Osteoblast (primary cell): ENCODE measurements around a stretch of chr9.

DNA sequence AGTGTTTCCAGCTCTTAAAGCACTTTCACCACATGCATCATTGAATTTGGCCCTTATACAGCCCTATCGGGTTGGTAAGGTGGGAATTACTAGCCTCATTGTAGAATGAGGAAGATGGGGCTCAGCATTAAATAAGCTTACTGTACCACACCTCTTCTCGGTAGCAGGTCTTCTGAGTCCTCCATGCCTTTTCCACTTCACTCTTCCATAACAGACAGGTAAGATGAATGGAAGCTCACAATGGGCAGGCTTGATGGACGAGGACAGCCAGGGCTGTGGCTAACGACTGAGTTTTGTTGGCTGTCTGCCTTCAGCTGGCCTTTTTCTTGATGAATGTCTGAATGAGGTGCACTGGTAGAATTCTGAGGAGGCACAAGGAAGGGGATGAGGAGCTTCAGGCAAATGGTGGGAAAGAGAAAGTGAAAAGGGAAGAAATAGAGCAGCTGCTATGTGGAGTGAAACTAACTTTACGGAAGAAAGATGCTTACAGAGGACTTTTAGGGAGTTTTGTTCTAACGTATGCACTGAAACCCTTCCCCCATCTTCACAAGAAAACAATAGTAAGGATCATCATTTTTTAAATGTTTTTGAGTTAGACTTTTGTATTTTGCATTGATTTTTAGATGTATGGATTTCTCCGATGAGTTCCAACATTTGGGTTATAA lies 45.4 kb downstream of the OR2K2 start:
- CAGE, long polyA plus RNA: no peak
- RRBS: no CpG with 5 or more reads among the region's 7 CpGs

DNA sequence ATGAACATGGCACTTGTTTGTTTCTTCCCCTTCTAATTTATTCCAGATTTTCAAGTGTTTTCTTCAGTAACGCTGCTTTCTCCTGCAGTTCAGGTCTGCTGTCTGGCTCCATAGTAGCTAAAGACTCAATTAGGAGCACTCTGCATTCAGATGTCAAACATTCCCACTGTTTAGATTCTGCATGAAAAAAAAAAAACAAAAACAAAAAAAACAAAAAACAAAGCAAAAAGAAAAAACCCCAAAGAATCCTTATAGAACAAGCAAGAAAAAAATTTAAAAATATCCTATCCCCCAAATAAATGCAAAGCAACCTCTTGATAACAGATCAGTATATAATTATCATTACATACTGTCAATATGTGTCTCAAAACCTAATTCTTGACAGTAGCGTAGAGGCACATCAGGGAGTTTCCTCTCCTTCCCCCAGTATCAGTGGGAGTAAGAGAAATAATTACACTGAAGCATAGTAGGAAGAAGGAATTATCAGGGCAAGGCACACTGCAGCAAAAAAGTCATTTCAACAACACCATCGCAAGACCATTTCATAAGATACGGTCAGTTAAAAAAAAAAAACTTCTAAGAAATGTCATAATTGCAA lies 32.1 kb upstream of the OR2K2 start:
- CAGE, long polyA plus RNA: no peak
- RRBS: no CpG with 5 or more reads among the region's 4 CpGs

DNA sequence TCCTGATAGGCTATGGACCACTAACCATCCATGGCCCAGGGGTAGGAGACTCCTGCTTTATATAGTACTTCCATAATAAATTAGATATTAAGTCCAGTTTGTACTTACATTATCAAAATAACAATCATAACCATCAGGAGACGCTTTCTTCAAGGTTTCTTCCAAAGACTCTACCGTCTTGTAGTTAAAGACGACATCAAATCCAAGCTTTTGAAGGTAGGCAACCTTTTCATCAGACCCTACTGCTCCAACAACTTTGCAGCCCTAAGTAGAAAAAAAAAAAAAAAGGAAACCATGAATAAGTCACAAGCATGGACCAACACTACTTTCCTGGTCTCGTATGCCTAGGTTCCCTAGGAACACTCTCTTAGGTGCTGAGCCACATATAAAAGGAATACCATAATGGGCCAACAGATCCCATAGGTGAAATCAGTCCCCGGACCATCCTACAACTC lies 20.7 kb downstream of the PTGR1 start:
- CAGE, long polyA plus RNA: no peak
- RRBS: no CpG with 5 or more reads among the region's 5 CpGs

GRCh38 chr9:111627219-111627751 lies 3.8 kb upstream of the DNAJC25 start:
- CAGE, long polyA plus RNA: no peak
- RRBS: no CpG with 5 or more reads among the region's 7 CpGs

GRCh38 chr9:111632134-111632613 lies 1.0 kb downstream of the DNAJC25 start:
- CAGE, long polyA plus RNA: no peak
- RRBS: no CpG with 5 or more reads among the region's 6 CpGs

GRCh38 chr9:111974200-111975024 lies 77.8 kb downstream of the UGCG start:
- CAGE, long polyA plus RNA: no peak
- RRBS: no CpG with 5 or more reads among the region's 10 CpGs

DNA sequence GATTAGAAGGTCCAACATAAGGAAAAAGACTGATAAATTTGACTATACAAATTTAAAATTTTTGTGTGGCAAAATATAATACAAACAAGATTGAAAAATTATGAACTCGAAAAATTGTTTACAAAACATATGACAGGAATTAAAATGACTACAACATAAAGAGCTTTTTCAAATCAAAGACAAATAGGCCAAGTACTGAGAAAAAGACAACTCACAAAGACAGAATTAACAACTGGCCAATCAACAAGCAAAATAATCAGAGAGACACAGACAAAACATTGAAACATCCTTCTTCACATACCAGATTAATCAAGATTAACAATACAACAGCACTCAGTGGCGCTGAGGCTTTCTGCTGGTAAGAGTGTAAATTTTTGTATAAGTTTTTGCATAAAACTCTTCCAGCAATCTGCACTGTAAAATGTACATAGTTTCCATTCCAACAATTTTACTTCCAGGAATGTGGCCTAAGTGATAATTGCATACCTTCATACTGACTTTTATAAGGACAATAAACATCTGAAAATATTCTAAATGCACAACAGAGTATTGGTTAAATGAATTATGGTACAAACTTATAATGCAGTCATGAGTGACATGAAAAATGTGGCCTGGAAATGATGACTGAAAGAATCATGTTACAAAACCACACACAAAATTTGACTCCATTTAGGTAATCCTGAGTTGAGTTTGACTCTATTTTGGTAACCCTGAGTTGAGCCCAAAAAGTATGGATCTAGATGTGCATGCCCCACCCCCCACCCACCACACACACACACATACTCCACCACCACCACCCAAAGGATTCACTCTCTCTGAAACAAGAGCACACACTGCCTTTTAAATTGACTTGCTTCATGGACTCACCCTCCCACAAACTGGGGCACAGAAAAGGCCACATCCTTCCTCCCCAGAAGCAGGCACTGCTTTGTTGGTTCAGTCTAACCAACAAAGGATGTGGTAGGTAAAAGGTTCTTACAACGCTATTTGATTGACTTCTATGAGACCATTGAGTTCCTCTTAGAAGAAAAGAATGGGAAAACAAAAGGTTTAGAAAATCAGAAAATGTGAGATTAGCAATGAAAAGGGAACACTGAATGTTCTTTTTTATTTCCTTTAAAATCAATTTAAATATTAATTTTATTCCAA lies 137.7 kb downstream of the SUSD1 start:
- CAGE, long polyA plus RNA: no peak
- RRBS: no CpG with 5 or more reads among the region's 3 CpGs

DNA sequence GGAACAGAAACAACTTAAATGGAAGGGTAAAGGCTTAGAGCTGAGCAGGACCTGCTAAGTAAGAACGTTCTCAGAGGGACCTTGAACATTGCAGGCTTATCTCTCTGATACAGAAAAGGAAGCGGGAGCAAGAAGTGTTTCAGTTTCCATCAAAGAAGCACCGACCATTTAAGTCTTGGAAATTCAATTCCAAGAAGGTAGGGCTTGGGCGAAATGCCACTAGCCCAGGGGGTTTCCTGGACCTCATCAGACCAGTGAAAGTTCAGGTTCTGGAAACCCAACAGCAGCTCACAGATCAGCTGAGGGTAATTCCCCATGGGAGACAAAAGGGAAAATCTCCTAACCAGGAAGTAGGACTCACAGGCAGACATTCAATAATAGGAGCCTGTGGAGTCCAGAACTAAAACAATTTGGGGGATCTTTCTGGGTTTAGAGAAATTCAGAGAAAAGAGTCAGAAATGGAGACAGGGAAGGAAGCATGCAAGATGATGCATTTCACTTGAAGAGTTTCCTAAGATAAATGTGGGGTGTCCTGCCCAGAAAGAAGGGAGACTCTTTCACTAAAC lies 79.7 kb downstream of the SUSD1 start:
- CAGE, long polyA plus RNA: no peak
- RRBS: no CpG with 5 or more reads among the region's 4 CpGs

DNA sequence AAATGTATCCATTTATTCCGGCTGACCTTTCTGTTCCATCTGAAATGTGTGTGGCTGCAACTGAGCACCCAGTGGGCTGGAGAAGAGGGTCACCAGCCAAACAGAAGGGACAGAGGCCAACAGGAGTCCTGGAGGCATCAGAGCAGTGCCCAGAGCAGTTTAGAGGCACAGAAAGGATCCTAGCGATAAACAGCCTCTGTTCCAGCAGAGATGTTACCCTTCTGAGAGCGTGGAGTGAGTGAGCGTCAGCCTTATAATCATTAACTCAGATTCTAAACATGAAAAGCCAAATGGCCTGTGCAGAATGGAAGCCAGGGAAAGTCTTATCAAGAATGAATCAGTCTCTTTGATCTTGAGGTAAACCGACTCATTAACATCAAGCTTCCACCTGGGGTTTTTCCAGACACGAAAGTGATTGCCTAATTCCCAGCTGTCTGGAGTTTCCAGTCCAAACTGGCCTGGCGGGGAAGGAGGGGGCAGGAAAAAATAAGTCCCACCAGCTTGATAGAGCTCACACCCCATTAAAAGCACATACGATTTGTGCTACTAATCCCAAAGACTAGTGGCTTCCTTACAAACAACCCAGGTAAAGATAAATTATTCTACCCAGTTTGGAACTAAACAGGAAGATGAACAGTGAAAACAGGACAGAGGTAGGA lies 55.6 kb downstream of the SUSD1 start:
- CAGE, long polyA plus RNA: no peak
- RRBS: no CpG with 5 or more reads among the region's 8 CpGs

- CAGE, long polyA plus RNA: no peak
- RRBS: 80% methylated on average over 2 of the region's 13 CpGs
Measured at GRCh38 chr9:112149019-112149807, 25.9 kb downstream of the SUSD1 start.

DNA sequence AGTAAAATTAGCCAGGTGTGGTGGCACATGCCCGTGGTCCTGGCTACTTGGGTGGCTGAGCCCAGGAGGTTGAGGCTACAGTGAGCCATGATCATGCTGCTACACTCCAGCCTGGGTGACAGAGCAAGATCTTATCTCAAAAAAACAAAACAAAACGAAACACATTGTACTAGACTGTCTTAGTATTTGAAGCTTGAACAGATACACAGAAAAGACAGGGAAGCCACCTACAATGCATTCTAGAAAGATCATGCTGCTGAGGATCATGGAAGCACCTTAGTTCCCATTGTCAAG lies 2.7 kb upstream of the HSDL2 start:
- CAGE, long polyA plus RNA: no peak
- RRBS: no CpG with 5 or more reads among the region's 2 CpGs

GRCh38 chr9:112378580-112379263 lies 1.2 kb upstream of the HSDL2 start:
- CAGE, long polyA plus RNA: no peak
- RRBS: no CpG with 5 or more reads among the region's 22 CpGs

DNA sequence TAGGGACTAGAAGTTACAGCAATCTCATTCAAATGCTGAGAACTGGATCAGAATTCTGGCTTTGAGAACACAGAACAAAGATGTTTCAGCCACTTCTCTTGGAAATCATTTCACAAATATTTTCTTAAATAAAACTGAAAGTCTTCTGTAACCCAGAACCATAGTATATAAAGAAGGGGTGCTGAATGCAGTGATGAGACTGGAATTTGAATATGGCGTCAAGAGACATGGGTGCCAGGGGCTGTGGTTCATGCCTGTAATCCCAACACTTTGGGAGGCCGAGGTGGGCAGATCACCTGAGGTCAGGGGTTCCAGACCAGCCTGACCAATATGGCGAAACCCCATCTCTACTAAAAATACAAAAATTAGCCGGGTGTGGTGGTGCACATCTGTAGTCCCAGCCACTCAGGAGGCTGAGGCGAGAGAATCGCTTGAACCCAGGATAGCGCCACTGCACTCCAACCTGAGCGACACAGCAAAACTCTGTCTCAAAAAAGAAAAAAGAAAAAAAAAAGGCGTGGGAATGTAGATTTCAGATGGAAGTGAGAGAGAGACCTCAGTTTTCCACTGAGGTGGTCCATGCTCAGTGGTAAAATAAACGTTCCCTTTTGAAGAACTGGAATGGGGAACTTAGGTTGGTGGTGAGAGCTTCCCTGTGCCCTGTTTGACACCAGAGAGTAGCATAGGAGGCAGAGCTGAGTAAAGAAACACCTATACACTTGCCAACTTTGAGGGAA lies 110.9 kb downstream of the INIP start:
- CAGE, long polyA plus RNA: no peak
- RRBS: no CpG with 5 or more reads among the region's 10 CpGs

DNA sequence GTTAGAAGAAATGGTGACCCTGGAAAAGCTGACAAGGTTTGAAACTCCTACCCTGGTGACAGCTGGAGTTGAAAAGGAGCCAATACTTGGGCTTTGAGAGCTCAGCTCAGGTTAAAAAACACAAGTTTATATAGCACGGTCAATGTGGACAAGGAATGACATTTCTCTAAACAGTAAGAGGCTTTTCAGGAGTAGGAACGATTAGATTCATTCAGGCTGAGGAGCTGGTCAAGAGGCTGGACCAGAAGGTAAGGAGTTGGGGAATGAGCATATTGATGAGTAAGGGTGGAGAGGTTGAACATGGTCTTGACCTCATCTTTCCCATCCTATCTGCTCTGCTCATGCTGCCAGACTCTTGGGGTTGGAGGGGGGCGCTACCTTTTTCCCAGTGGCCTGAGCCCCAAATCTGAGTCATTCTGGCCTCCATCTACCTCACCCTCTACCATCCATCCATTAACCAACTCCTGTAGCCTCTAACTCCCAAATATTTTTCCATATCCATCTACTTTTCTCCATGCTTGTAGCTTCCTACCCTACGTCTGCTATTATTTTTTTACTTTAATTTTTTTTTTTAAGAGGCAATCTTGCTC lies 13.4 kb downstream of the SLC46A2 start:
- CAGE, long polyA plus RNA: no peak
- RRBS: no CpG with 5 or more reads among the region's 4 CpGs

GRCh38 chr9:113125445-113125753 lies 25.4 kb upstream of the SLC31A2 start:
- CAGE, long polyA plus RNA: no peak
- RRBS: no CpG with 5 or more reads among the region's 1 CpG

DNA sequence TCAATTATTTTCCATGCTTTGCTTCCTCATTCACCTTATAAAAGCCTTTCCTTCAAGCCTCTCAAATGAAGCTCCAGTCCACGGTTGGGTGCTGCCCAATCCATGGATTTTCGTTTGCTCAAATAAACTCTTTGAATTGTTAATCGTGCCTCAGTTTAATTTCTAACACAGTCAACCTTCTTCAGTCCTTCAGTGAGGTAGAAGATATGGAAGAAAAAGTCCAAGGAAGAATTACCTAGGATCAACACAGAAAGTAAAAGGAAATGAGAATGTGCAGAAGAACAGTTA lies 25.1 kb upstream of the SLC31A2 start:
- CAGE, long polyA plus RNA: no peak
- RRBS: no CpG with 5 or more reads among the region's 3 CpGs

- CAGE, long polyA plus RNA: no peak
- RRBS: no CpG with 5 or more reads among the region's 2 CpGs
Measured at GRCh38 chr9:113131777-113132095, 19.1 kb upstream of the SLC31A2 start.

DNA sequence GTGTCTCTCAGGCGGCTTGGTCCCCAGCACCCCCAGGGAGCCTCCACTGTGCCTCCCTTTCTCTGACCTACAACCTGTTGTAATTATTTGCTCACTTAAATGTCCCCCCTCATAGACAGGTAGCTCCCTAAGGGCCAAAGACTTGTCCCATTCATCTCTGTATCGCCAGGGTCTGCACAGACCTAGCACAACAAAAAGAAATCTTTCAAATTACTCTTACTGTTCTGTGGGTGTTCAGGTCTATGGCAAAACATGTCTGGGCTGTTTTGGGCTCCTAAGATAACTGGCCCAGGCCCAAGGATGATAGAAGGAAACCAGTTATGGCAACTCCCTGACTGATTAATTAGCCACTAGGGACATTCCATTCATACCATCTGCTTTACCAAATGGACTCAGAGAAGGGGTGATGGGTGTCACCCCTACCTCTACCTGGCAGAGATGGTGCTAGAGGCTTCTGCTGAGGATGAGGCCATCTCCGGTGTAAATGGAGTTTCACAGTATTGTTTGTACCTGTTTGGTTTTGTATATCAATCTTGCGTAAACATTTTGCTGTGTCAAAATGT lies 1.8 kb downstream of the SLC31A2 start:
- CAGE, long polyA plus RNA: no peak
- RRBS: no CpG with 5 or more reads among the region's 4 CpGs

DNA sequence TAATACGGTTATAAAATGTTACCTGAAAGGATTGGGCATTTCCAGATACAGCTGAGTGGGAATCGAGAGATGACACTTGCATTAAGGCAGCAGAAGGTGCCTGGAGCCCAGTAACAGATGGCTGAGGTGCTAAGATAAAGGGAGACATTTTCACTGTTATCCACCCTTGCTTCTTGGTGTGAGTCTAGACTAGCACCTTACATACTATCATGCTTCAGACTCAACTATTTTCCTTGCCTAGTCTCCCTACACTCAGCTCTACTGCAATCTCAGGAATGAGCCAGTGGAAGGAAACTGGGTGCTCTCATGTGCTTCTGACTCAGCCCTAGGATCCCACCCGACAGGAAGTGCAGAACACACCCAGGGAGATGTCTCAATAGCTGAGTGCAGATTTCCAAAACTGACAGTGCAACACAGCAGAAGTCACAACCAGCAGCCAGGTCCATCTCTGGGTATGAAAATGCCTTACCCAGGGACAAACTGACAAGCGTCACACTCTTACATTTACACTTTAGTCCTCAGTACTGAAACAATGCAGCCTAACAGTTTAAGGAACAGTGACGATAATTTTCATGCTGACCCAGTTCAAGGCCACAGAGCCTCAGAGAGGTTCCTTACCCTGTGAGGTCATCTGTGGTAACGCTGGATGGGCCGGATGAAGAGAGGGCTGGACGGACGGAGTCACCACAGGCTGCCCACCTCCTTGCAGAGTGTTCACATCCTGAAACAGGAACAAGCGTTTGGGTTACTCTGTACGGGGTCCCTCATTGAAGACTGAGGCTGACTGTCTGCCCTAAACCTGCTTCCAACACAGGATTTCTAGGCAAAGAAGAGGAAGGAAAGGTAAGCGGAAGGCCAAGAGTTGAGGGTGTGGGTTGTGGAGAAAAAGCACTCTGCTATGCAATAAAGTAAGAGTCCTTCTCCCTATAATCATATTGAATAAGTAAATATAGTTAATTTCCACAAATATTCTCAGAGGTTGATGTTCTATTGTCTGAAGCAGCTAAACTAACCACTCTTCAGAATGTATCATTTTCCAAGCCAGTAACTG lies 33.0 kb downstream of the FKBP15 start:
- CAGE, long polyA plus RNA: no peak
- RRBS: no CpG with 5 or more reads among the region's 12 CpGs

DNA sequence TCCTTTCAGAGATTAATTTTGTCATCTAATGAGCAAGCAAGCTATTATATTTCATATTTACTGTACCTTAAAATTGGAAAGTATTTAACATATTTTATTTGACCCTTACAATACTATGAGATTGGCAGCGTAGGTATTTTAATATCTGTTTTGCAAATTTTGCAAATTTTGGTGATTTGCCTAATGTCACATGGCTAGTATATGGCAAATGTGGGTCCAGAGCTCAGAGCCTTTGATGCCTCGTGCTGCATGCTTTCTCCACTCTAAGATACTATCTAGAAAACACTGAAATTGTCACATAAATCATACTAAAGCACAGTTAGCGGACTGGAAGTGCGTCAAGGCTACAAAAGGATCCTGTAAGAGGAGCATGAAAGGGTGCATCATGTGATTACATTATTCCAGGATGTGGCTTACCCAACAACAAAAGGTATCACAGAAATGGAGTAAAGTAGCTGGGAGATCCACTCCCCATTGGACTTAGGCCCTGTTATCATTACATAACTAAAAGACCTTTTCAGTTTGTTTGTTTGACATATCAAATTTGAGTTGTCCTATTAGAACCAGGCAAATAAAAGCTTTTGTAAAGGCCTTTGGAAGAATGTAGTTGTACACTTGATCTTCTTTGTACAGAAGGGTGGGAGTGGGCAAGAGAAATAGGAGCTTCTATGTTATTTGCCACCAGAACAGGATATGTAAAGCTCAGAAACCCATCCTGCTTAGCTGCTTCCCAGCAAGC lies 6.8 kb downstream of the SLC31A1 start:
- CAGE, long polyA plus RNA: no peak
- RRBS: no CpG with 5 or more reads among the region's 4 CpGs